HCT116 (cell line): ENCODE results near the genes IFNW1, IFNA21, IFNA17 and IFNE.

DNA sequence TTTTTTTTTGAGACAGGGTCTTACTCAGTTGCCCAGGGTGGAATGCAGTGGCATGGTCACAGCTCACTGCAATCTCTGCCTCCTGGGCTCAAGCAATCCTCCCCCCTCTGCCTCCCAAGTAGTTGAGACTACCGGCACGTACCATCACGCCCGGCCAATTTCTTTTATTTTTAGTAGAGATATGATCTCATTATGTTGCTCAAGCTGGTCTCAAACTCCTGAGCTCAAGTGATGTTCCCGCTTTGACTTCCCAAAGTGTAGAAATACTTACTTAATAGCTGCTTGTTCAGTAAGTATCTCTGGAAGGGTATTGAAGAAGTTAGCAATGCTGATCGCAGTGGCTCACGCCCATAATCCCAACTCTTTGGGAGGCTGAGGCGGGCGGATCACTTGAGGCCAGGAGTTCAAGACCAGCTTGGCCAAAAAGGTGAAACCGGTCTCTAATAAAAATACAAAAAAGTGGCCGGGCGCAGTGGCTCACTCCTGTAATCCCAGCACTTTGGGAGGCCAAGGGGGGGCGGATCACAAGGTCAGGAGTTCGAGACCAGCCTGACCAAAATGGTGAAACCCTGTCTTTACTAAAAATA, 35.7 kb upstream of the PLIN2 start:
- RRBS, result no CpG with 5 or more reads among the region's 14 CpGs

GRCh38 chr9:19229702-19230024, 830 bp upstream of the DENND4C start:
- RRBS, result no CpG with 5 or more reads among the region's 15 CpGs

GRCh38 chr9:19374169-19375161, 5.6 kb downstream of the RPS6 start:
- RRBS, result no CpG with 5 or more reads among the region's 19 CpGs

- RRBS, result no CpG with 5 or more reads among the region's 4 CpGs
Measured at GRCh38 chr9:19375826-19376375, 4.1 kb downstream of the RPS6 start.

GRCh38 chr9:19457782-19458020, 48.9 kb downstream of the ACER2 start:
- RRBS, result no CpG with 5 or more reads among the region's 4 CpGs

DNA sequence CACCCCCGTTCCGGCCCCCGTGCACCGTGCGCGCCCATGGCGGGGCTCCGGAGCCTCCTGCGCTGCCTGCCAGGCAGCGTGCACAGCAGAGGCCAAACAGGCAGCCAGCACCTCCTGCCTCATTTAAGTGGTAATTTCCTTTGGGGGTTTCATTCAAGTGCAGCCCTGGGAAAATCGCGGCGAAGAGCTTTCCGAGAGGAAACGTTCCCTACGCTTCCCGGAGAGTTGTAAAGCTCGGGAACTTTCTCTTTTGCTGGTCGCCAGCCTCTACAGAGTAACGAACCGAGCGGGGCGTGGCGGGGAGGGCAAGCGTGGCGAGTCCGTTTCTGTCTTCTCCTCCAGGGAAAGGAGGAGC, 145.6 kb upstream of the SLC24A2 start:
- RRBS, result 94% methylated on average over 8 of the region's 27 CpGs

GRCh38 chr9:20033423-20034155, 244.8 kb upstream of the SLC24A2 start:
- RRBS, result no CpG with 5 or more reads among the region's 2 CpGs

DNA sequence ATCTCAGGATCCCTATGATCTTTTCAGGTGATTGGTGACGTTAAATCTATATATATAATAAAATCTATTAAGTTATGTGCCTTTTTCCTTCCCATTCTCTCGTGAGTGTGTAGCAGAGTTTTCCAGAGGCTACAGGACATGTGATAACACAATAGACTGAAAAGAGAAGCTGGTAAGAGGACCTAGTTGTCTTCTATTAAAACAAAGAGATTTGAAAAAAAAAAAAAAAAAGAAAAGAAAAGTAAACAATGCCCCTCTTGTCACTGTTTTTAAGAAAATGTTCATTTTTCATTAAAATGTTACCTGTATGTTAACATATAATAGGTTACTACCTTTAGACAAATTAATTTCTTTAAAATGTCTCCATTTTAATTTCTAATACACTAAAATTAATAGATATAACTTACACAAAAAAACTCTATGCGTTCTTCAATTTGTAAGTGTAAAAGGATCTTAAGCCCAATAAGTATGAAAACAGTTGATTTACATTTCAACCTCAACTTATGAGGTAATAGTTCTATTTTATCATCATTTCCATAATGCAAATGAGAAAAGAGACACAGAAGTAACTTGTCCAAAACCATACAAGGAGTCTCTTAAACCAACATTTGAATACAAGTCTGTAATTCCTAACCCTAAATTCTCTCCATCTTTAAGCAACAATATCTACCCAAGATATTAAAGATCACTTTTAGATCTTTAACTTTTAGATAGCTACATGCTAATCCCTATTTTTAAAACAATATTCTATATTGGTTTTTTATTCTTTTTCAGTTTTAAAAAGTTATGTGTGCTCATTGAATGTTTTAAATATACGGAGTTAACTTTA, 6.4 kb downstream of the MLLT3 start:
- RRBS, result no CpG with 5 or more reads among the region's 4 CpGs

GRCh38 chr9:20623876-20624368, 1.6 kb upstream of the MLLT3 start:
- RRBS, result no CpG with 5 or more reads among the region's 8 CpGs

DNA sequence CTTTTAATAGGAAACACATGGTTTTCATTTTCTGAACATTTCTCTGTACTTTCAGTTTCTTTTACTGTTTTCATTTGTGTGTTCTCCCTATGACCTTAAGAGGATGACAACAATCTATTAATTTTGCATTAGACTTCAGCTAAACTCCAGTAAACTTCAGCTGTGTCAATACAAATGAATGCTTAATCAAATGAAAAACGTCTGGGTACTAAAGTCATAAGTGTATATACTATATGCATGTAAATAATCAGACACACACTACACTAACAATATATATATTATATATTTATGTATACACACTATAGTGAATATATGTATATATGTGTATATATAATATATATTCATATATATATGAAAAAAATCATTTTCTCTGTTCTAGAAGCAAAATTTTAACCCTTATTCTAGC, at the start of gene IFNW1:
Gene IFNW1 (minus strand): TSS at position 171 of the 406 bp plus-strand sequence.
- RRBS, result no CpG with 5 or more reads among the region's 1 CpG

DNA sequence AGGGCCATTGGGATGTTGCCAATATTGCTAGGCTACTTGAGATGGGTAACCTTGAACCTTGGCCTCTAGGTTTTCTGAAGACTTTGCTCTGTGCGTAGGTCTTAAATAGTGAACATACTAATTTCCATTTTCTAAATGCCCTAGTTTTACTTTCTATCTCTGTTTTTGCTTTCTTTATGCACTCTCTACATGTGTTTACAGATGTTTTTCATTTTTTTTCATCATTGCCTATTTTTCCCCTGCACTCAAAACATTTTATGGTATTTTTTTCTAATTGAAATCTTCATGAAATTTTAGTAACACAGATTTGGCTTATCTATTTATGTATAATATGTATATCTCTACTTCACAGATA, at the start of gene IFNA21:
Gene IFNA21 (minus strand): TSS at position 56 of the 355 bp plus-strand sequence.
- RRBS, result no CpG with 5 or more reads among the region's 1 CpG

DNA sequence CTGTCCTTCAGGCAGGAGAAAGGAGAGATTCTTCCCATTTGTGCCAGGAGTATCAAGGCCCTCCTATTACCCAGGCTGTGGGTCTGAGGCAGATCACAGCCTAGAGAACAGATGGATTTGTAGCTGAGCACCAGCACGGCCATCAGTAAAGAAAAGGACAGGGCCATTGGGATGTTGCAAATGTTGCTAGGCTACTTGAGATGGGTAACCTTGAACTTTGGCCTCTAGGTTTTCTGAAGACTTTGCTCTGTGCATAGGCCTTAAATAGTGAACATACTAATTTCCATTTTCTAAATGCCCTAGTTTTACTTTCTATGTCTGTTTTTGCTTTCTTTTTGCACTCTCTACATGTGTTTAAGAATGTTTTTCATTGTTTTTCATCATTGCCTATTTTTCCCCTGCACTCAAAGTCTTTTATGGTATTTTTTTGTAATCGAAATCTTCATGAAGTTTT, at the start of gene IFNA17:
Gene IFNA17 (minus strand): TSS at position 216 of the 454 bp plus-strand sequence.
- RRBS, result no CpG with 5 or more reads among the region's 2 CpGs

DNA sequence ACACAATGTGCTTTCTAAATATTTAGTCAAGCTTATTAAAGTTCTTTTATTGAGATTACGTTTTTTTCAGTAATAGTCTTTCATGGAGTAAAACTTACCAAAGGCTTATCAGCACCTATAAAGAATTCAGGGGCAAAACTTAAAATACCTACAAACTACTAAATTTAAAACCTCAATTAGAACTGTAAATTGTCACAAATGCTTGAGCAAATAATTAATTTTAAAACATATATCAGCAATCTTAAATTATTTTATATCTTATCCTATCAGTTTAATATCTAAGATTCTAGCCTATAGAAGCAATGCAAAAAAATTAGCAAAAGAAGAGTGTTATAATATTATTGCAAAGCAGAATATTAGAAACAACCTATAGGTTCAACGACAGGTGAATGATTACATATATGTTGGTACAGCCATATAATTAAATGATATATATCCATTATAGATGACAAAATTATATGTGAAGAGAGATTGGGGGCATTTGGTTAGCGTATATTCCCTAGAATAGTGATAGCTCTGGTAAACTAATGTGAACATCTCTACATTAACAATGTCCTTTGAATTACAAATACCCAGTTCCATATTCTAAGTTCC, at the start of gene IFNE:
Gene IFNE (minus strand): TSS at position 283 of the 594 bp plus-strand sequence.
- RRBS, result no CpG with 5 or more reads among the region's 3 CpGs

DNA sequence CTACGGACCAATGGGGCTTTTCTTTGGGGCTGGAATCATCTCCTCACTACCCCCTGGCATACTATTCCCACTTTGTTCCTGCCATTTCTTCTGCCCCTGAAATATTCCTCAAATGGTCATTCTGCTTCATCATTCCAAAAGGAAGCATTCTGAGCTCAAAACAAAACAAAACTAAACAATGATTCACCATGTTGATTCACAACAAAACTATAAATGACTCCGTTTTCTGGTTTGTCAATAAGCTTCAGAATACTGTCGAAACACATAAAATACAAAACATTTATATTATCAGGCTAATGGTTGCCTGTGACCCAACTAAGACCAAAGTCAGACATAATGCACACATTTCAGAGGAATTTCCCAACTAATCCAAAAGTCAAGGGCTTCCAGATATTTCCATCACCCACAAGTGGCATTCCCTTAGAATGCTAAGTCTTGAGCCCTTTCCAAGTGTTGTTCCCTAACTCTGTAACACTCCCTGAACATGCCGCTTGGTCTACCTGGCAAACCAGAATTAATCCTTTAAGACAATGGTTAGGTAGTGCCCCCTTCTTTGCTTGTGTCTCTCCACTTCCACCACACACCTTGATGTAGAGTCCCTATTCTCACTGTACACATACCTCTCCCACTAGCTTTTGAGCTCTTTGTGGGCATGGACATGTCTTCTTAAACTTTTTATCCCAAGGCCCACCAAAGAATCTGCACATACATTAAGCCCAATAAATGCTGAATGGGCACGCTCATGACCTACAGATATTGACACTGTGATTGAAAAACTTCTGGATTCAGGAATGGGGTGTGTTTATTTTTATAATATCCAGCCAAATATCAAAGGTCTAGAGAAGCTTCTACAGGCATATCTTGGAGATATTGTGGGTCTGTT, 37.7 kb upstream of the IFNE start:
- RRBS, result no CpG with 5 or more reads among the region's 5 CpGs

GRCh38 chr9:22237964-22238542, 208.6 kb upstream of the DMRTA1 start:
- RRBS, result no CpG with 5 or more reads among the region's 1 CpG

- RRBS, result 93% methylated on average over 3 of the region's 63 CpGs
Measured at GRCh38 chr9:23820423-23821188, 5.4 kb downstream of the ELAVL2 start.

DNA sequence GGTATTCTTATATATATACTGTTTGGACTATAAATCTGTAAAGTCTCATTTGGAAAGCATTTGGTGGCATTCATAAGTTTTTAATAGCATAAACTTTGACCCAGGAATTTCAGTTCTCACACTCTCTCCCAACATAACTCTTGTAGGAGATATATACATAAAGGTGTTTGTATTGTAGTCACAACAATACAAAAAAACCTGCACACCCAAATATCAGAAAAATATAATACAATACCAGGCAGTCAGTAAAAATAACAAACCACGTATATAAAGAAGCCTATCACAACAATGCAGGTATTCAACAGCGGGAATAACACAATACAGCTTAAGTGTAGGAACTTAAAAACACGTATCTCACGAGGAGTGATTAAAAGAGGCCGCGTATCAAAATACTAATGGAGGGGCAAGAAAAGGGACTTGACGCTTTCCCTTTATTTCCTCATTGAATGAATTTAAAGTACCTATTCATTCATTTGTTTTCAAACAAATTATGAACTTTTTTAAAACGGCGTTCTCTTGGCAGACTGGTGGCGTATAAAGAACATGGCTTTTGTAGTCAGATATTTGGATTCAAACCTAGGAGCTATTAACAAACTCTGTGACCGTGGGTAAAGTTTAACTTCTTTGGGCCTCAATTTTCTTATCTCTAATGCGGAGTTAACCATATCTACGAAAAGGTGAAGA, 1.1 kb downstream of the CAAP1 start:
- RRBS, result no CpG with 5 or more reads among the region's 13 CpGs

DNA sequence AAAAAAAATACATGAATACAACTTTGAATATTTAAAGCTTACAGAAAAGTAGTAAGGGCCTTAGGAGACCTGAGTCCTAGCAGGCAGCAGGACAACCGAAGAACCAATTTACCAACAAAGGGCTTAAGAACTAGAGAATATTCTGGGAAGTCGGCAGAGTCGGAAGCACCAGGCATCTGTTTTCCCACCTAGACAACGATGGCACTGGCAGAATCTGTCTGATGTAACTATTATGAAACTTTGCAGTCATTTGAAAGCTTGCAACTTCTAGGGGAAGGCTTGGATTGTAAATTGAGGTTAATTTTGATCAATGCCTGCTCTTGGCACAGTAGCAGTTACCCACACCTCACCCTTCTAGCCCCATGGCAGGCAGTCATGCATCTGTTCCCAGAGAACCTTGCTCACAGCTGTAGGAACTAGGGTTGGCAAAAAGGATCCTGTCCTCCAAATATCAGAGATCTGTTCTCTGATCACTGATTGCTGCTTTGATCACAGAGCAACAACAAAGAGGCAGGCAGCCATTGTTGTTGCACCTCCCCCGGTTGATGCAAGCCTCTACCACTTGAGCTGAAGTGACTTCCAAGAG, 10.7 kb downstream of the PLAA start:
- RRBS, result 100% methylated on average over 1 of the region's 5 CpGs

- RRBS, result no CpG with 5 or more reads among the region's 7 CpGs
Measured at GRCh38 chr9:27192466-27192828, 83.4 kb downstream of the TEK start.

GRCh38 chr9:27340807-27341454, 44.0 kb upstream of the EQTN start:
- RRBS, result no CpG with 5 or more reads among the region's 8 CpGs